Epithelial cell of proximal tubule (primary cell): ENCODE data around the genes PRXL2A and GHITM.

GRCh38 chr10:80153260-80154070 lies 20.9 kb downstream of the PLAC9 start:
- RAMPAGE, long total RNA, result no peak
- RRBS, result no CpG with 5 or more reads among the region's 5 CpGs

- RAMPAGE, long total RNA, result no peak
- RRBS, result no CpG with 5 or more reads among the region's 7 CpGs
These were observed 22.3 kb downstream of the PLAC9 start for GRCh38 chr10:80154691-80155296.

- RAMPAGE, long total RNA, result no peak
- RRBS, result no CpG with 5 or more reads among the region's 10 CpGs
These were observed 34.5 kb downstream of the PLAC9 start for GRCh38 chr10:80167044-80167386.

GRCh38 chr10:80186231-80187192 lies 18.8 kb downstream of the ANXA11 start:
- RAMPAGE, long total RNA, result no peak
- RRBS, result no CpG with 5 or more reads among the region's 17 CpGs

GRCh38 chr10:80408131-80409195 lies at the start of gene PRXL2A:
Gene PRXL2A, plus strand, starts transcription at chr10:80408551.
- RAMPAGE, long total RNA, result no peak
- RRBS, result 1% methylated on average over 28 of the region's 103 CpGs

GRCh38 chr10:80465813-80466369 lies 11.8 kb downstream of the TSPAN14 start:
- RAMPAGE, long total RNA, result no peak
- RRBS, result no CpG with 5 or more reads among the region's 3 CpGs

DNA sequence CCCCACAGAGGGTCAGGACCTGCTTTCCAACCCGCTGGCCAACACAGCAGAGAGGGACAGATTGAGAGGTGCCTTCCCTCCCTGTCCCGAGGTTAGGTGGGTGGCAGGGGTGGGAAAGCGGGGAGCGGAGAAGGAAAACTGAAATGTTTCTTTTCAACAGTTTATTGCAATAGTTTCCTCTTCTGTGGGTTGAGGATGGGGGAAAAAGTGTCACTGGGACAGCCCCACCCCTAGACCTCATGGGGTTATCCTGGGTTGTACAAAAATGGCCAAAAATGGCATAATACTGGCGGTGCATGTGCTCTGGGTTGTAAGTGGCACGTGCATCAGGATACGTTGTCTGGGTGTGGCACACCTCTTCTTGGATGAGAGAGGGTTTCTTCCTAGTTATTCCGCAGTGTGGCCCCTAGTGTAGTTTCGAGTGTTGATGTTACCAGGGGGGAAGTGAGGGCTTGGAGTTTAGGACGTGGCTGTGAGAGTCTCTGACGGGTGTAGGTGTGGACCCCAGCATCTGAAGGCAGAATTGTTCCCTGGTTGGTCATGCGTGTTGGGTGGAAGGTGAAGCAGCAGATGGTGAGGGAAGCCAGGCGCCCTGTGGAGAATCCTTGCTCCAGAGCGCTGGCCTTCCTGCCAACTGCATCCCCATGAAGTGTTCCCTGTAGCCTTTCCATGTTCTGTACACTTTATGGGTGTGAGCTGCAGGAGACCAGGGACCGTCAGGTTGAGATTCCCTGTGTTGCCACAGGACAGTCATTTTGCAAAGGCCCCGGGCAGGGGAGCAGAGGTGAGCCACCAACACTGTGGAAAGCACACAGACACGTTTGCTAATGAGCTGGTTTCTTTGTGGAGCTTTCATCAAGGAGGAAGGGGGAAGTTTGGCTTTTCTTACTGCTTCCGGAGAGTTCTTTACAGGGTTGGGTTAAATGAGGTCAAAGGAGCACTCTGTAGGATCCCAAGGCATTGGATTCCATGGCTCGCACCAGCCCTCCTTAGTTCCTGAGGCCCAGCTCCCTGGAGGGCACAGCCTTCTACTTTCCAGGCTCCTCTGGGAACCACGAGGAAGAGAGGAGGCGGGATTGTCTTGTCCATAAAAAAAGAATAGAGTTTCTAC lies 31.9 kb downstream of the TSPAN14 start:
- RAMPAGE, long total RNA, result no peak
- RRBS, result no CpG with 5 or more reads among the region's 21 CpGs

DNA sequence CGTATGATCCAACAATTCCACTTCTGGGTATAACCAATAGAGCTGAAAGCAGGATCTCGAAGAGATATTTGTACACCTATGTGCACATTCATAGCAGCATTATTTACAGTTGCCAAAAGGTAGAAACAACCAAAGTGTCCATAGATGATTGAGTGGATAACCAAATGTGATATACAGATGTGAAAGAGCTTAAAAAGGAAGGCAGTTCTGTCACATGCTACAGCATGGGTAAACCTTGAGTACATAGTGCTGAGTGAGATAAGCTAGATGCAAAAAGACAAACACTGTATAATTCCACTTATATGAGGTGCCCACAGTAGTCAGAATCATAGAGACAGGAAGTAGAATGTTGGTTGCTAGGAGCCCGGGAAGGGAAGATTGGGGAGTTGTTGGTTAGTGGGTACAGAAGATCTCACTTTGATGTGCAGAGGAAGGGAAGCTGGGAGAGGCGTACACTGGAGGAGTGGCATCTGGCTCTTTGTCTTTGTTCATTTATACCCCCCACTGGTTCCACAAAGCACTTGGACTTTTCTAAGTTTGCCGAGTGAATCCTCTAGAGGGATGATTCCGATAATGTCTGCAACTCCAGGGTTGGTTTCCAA lies 39.4 kb downstream of the TSPAN14 start:
- RAMPAGE, long total RNA, result no peak
- RRBS, result no CpG with 5 or more reads among the region's 6 CpGs

- RAMPAGE, long total RNA, result no peak
- RRBS, result no CpG with 5 or more reads among the region's 16 CpGs
These were observed 35.7 kb upstream of the SH2D4B start for GRCh38 chr10:80501823-80502648.

- RAMPAGE, long total RNA, result no peak
- RRBS, result 9% methylated on average over 9 of the region's 26 CpGs
These were observed 28.2 kb upstream of the SH2D4B start for GRCh38 chr10:80509143-80510220.

DNA sequence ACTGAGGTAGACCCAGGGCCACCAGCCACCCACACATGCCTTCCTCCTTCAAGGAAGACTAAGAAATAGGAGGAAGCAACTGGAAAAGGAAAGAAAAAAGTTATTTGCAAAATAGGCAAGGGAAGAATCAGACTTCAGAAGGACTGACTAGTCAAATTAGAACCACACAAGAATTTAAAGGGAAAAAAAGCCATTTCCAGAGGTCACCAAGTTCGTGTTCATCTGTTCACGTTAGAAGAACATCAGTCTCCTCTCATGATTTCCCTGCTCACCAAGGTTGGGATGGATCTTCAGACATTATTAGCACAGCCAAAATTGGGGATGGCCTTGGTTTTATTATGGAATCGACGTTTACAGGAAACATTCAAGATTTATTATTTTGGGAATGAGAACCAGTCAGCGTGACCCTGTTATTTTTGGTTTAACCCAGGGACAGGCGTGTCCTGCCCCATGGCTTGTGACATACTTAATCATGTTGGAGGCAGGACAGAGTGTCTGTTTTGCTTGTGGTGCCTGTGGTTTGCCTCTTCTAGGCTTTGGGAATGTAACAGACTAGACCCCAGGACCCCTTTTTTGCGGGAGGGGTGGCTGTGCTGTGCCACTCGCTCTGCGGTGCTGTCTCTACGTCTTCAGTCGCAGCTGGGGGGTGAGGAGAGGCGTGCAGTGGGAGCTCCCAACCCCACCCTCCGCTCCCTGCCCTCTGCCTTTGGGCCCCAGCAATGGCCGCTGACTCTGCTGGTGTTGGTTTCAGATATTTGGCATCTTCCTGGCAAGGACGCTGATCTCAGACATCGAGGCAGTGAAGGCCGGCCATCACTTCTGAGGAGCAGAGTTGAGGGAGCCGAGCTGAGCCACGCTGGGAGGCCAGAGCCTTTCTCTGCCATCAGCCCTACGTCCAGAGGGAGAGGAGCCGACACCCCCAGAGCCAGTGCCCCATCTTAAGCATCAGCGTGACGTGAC lies 20.3 kb upstream of the SH2D4B start:
- RAMPAGE, long total RNA, result no peak
- RRBS, result no CpG with 5 or more reads among the region's 23 CpGs

GRCh38 chr10:80526078-80526651 lies 11.5 kb upstream of the SH2D4B start:
- RAMPAGE, long total RNA, result no peak
- RRBS, result no CpG with 5 or more reads among the region's 4 CpGs

DNA sequence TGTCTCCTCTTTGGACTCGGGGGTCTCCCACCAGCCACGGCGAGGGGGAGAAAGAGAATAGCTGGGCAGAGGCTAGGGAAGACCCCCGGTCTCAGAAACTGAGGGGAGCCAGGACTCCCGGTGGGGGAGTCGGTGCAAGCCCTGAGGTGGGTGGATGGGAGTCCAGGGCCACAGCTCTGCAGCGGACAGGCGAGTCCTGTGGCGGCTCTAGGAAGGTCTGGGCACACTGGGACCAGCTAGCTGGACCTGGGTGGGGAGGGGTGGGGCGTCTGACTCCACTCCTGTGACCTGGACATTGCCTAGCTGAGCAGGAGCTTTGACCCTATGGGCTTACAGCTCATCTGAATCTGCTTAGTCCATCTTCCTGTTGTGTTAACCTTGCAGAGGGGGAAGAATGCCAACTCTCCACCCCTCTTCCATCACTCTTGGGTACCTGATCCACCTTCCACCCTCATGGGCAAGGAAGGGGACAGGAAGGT lies 1.2 kb upstream of the SH2D4B start:
- RAMPAGE, long total RNA, result no peak
- RRBS, result no CpG with 5 or more reads among the region's 10 CpGs

DNA sequence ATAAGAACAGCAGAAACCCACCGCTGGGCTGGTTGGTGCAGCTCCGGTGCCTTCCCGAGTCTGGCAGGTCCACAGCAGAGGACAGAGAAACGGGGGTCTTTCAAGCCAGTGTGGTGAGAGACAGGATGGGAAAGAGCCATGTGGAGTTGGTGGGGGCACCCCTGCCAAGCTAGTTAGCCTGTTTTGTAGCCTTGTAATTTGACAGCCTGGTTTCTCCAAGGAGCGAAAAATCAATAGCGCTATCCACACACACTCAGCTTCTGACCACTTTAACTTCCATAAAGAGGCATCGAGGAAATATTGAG lies 165.8 kb downstream of the SH2D4B start:
- RAMPAGE, long total RNA, result no peak
- RRBS, result no CpG with 5 or more reads among the region's 7 CpGs

DNA sequence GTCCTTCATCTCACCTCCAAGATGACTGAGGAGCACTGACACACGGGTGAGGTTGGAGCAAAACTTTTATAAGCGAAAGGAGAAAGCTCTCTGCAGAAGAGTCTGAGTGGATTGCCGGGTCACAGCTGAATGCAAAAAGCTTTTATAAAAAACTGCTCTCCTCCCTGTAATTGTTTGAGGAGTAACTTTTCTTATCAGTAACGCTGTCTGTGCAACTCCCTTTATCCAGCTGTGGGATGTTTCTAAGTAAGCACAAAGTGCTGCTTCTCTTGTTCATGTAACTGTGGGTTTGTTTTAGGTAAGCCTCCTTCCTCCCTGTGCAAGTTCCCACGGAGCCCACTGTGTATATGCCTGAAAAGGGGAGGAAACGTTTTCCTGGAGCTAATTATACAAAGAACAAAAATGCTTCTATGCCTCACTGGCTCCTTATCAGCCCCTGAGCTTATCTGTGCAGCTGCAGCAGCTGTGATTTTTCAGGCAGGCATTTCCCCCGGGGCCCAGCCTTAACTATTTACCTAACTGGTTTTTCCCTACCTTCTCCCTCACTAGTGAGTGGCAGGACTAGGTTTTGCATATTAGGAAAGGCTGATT lies 593.5 kb upstream of the GHITM start:
- RAMPAGE, long total RNA, result no peak
- RRBS, result no CpG with 5 or more reads among the region's 7 CpGs

GRCh38 chr10:84139169-84140022 lies at the start of gene GHITM:
Gene GHITM, plus strand, starts transcription at chr10:84139509.
- RAMPAGE, long total RNA, result start-site peak on the plus strand at chr10:84139512-84139571, 1,205 and 155 reads in 2 replicates
- RRBS, result 2% methylated on average over 18 of the region's 60 CpGs

DNA sequence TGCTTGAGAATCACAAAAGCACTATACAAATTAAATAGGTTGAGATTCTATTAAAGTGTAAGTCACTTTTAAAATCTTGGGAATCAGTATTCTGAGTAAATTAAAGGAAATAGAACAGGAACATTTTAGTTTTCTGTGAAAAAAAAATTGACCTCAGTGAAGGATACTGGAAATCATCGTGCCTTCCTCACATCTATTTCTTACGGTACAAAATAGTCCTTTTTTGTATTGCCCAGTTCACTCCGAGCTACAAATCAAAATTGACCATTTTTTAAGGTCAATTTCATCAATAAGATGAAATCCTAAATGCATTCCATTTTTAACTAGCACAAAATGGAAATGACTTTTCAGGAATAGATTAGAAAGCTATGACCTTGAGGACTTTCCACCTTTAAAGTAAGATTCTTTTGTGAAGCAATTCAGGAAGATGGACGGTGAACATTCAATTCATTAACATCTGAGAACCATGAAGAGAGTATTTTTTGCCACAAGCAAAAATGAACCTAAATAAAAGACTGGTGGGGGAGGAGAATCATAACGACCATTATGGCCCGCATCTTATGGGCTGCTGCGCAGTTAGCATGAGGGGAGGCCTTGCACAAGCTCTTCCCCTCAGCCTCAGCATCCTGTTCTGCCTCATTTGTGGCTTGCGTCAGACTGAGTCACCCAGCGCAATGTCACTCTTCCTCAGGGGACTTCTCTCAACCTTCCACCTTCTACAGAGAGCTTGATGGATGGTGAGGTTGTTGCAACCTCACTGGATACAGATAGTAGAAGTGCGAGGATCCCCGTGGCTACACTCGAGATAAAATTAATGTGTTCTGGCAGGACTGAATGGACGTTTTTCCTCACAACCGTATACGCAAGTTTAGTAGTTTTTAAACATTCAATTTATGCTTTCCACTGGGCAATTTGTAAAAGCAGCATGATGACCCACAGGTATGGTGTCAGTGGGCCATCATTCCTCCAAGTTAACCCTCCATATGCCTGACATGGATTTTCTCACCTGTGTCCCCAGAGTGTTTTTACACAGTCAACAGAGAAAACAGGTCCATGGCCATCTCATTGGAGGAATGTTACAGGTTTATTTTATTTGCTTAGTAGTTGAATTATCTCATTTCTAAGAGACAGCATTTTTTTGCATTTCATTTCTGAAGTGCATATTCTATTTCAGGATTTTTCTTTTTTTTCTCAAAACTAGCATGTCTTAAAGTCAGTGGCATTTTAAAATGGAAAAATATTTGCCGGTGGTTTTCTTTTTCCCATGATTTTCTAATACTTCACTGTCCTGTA lies 16.8 kb upstream of the GPR15LG start:
- RAMPAGE, long total RNA, result no peak
- RRBS, result no CpG with 5 or more reads among the region's 16 CpGs

- RAMPAGE, long total RNA, result no peak
- RRBS, result no CpG with 5 or more reads among the region's 1 CpG
These were observed 5.7 kb downstream of the CCSER2 start for GRCh38 chr10:84333921-84334645.

DNA sequence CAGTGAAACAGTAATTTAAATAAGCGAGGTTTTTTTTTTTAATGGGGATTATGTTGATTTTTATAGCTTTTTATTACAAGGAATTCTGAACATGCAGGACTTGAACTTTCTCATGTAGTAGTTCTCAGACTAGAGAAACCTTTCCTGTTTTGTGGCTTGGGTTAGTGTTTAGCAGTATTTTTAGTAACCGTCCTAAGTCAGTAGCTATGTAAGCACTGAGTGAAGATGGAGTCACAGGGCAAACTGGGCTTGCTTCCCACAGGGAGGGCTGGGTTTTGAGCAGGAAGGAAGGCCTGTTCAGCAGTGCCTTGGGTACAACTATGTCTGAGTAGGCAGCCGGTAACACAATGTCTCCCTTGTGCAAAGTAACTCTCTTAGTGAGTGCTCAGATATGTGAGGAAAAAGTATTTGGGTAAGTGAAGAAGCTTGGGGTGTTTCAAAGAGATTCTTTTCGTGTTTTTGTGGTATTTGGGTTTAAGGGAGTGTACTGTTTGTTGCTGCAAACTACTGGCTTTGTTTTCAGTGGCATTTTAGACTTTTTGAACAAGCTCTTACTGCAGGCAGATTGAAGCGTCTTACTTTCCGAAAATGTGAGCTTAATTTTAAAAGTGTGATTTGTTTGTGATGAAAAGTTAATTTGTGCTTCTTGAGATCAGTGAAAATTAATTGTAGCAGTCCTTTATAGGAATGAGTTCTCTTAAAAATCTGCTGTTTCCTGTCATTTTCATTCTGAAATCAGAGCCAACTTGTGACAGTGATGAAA lies 96.4 kb downstream of the CCSER2 start:
- RAMPAGE, long total RNA, result no peak
- RRBS, result no CpG with 5 or more reads among the region's 6 CpGs

DNA sequence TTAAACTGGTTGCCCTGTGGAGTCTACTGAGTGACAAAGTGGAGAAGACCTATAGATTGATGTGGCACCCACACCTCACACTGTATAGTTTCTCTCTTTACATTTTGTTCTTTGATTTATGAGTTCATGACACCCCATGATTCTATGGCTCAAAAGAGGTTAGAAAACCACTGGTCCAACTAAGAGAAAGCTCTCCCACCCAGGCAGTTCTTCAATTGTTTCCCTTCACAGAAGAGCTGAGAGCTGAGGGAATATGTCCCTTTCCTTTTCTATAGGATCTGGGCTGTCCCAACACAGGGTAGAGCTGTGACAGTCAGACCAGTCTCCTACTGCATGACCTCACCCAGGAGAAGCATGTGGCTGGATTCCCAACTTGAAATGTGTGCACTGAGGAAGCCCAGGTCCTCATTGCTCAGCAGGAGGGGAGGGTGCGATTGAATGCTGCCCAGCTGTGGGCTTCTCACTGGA lies 508.5 kb downstream of the CCSER2 start:
- RAMPAGE, long total RNA, result no peak
- RRBS, result no CpG with 5 or more reads among the region's 1 CpG